Amniotic epithelial cell (primary cell): ENCODE measurements around the genes ZNF281 and GPR25.

GRCh38 chr1:198155945-198156438 is 806 bp upstream of the NEK7 start:
- RRBS: no CpG with 5 or more reads among the region's 8 CpGs

DNA sequence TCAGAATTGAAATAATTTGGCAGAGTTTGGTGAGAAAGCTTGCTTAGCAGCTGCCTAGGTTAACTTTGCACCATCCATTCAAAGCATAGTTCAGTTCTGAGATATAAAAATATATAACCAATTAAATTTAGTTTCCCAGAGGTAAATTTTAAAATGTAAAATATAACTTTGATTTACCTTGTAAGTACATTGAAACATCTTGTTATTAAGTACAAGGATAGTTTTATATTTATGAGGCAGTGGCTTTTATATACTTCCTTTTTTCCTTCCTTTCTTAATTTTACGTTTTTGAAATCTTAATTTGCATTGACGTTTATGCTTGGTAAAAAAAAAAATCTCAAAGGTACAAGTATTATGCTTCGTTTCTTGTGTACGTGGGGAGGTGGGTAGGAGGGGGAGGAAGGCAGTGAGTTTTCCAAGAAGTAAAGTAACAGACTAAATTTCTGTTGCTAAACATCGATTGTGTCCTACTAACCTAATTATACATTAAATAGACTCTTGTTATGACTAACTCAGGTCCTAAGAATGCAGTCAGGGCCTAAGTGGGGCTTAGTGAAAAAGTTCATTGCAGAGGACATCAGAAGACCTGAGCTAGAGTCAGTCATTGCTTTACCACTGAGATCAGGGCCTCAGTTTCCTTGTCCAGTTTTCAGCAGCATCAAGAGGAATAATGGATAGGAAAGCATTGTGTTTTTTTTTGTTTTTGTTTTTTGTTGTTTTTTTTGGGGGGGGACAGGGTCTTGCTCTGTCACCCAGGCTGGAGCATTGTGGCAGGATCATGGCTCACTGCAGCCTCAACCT is 17.4 kb downstream of the NEK7 start:
- RRBS: no CpG with 5 or more reads among the region's 5 CpGs

GRCh38 chr1:198196528-198197107 is 39.8 kb downstream of the NEK7 start:
- RRBS: no CpG with 5 or more reads among the region's 6 CpGs

GRCh38 chr1:198320004-198321152 is 163.6 kb downstream of the NEK7 start:
- RRBS: no CpG with 5 or more reads among the region's 7 CpGs

DNA sequence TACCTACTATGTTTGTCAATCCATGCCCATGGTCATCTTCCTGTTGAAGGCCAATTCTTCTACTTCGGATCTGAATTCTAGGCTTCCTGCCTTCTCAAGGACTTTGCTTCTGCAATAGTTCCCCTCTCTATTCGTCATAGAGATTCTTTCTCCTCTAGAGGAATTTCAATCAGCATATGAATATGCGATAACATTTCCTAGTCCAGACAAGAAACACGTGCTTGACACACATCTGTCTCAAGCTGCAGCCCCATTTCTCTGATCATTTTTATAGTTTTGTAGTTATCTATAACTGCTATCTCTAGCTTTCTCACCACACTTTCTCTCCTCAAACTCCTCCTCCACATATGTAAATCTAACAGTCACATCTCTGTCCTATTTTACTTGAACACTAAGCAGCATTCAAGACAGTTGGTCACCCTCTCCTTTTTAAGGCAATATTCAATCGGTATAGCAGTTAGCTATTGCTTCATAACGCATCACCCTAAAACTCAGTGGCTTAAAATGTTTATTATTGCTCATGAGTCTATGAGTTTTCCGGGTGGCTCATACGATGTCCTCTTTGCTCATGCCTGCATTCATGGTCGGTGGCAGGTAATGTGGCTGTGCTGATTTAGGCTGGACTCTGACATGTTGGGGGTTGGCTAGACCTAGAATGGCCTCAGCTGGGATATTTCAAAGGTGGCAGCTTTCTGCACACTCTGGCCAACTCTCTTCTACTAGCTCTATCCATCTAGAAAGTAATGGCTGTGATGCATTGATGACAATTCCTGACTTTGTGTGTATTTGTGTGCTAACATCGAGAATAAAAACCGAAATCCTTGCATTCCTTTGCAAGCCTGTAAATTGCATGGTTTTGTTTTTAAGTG is 20.7 kb downstream of the ATP6V1G3 start:
- RRBS: no CpG with 5 or more reads among the region's 11 CpGs

DNA sequence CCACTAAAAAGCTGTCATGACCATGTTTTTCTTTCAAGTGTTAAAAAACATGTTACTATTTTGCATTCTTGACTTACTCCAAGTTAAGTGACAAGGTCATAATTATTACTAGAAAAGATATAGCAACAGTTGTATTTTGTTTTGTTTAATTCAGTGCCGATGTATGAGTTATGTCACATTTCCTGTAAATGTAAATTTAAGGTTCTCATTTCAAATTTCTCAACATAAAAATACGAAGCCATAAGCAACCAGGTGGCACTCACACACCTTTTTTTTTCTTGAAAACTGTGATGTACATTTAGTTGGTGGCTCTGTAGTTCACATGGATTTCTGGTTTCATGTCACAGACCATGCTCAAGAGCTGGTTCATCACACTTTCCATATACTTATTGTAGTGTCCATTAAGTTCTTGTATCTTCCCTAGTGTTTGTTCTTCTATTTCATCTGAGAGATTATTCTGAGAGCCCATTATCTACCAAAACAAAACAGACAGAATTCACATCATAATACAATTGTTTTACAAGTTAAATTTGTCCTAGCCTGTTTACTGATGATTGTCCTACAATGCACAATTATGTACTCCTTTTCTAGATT is 17.3 kb downstream of the ATP6V1G3 start:
- RRBS: no CpG with 5 or more reads among the region's 2 CpGs

- RRBS: no CpG with 5 or more reads among the region's 3 CpGs
Observed at GRCh38 chr1:198641315-198642090, 2.7 kb downstream of the PTPRC start.

DNA sequence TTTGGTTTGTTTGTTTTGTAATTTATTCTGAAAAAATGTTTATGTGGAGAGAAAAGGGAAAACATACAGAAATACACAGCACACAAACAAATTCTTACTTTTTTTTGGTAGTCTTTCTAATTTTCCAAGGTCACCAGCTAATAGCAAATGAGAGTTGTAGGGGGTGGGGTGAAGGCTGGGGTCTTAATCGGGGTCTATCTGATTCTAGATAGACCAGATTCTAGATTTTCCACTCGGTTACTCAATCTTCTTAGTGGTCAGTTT is 9.3 kb downstream of the PTPRC start:
- RRBS: no CpG with 5 or more reads among the region's 2 CpGs

GRCh38 chr1:198681159-198681569 is 42.3 kb downstream of the PTPRC start:
- RRBS: no CpG with 5 or more reads among the region's 2 CpGs

GRCh38 chr1:198750425-198750781 is 111.6 kb downstream of the PTPRC start:
- RRBS: no CpG with 5 or more reads among the region's 4 CpGs

- RRBS: no CpG with 5 or more reads among the region's 9 CpGs
Observed at GRCh38 chr1:198929619-198930861, 291.2 kb downstream of the PTPRC start.

DNA sequence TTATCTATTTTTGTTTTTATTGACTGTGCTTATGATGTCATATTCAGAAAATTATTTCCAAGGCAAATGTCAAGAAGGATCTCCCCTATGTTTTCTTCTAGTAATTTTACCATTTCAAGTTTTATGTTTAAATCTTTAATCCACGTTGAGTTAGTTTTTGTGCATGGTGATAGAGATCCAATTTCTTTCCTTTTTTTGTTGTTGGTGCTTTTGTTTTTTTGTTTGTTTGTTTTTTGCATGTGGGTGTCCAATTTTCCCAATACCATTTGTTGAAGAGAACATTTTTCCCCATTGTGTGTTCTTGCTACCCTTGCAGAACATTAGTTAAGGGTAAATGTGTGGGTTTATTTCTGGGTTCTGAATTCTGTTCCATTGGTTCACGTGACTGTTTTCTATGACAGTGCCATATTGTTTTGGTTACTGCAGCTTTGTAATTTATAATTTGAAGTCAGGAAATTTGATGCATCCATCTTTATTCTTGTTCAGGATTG is 636.0 kb downstream of the PTPRC start:
- RRBS: no CpG with 5 or more reads among the region's 2 CpGs

- RRBS: no CpG with 5 or more reads among the region's 29 CpGs
Observed at GRCh38 chr1:200036264-200037216, 9.0 kb downstream of the NR5A2 start.

GRCh38 chr1:200038812-200039183 is 11.3 kb downstream of the NR5A2 start:
- RRBS: 2% methylated on average over 5 of the region's 18 CpGs

DNA sequence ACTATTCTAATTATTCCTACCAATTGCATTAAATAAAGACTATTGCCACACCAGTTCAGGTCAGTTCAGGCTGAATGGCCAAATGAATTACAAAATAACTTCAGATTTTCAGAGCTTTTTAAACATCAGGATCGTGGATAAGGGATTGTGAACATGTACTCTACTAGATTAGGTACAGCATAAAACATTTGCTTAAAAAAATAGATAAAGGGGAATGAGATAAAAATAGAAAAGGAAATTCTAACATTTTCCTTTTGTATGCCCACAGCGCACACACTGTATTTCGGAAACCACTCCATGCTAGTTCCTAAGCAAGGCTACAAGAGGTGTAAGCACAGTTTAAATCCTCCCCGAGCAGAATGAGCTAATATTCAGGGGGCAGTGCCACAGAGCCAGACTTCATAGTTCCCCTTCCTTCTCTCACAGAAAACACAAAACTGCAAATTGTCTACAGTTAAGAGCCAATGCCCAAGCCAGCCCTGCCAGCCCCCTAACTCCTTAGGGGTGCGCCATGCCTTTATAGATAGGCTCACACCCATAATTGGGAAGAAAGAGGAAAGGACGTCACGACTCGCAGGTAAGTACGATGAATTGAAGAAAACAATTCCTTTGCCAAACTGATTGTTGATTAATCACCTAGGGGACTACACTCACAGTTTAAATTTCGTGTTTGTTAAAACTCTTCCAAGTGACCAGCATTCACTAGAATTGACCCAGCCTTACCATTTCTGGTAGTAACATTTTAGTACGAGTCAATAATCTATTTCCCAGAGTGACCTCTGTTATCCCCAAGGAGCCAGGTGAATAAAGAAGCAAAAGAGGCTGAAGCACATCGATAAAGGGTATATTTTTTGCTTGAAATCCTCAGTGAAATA is 159.3 kb downstream of the ZNF281 start:
- RRBS: no CpG with 5 or more reads among the region's 12 CpGs

DNA sequence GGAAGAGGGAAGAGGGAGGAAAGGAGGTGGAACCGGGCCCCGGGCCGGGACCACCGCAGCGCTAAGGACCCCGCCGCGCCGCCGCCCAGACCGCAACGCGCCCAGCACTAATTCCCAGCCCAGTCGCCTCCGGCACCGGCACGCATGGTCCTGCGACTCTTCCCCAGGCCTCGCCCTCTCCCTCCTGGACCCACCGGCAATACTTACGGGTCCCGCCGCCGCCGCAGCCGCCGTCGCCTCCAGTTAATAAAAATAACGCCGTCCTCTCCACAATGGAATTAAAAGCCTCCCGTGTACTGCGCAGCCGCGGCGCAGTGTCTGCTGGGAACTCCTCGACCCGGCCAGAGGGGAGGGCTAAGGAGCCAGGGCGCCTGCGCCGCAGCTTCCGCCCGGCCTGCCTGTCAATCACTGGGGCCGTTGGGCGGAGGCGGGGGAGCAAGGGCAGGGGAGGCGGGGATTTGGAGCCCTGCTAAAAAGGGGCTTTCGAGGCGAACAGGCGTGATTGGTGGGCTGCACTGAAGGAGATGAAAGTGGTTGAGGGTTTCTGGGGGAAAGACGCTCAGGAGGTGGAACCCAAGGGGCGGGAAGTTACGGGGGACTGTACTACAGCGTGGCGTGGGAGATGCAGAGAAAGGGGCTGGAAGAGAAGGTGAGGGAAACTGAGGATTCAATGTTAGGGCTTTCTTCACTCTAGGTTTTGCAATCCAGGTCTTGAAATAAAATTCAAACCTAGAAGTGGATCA is at the start of gene ZNF281:
ZNF281 (minus strand) TSS at position 298 of the 743 bp plus-strand sequence.
- RRBS: 2% methylated on average over 22 of the region's 54 CpGs

DNA sequence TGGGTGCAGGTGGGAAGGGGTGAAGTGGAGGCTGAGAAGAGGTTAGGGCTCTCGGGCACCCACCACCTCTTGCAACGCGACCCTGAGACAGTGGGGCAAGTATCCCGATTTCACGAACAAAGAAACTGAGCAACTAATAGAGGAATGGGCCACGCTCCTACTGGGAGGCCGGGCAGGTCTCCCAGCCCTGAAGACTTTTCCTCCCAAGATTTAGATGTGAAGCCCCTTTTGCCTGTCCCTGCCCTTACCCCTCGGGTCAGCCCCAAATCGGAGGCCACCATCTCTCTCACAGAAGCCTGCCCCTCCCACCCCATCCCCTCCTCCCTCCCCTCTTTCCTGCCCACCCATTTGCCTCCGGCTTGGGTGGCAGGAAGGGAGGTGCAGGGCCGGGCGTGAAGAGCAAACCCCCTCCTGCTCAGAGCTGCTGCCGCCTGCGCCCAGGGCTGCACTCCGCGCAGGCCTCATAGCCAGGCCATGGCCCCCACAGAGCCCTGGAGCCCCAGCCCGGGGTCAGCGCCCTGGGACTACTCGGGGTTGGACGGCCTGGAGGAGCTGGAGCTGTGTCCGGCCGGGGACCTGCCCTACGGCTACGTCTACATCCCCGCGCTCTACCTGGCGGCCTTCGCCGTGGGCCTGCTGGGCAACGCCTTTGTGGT is at the start of gene GPR25:
GPR25 (plus strand) TSS at position 418 of the 656 bp plus-strand sequence.
- RRBS: 16% methylated on average over 9 of the region's 30 CpGs

- RRBS: no CpG with 5 or more reads among the region's 13 CpGs
Observed at GRCh38 chr1:200896498-200897554, 2.1 kb downstream of the INAVA start.

- RRBS: no CpG with 5 or more reads among the region's 8 CpGs
Observed at GRCh38 chr1:201019057-201019870, 4.2 kb downstream of the KIF21B start.